IMR-90 (cell line): ENCODE data around the gene PDE4A.

DNA sequence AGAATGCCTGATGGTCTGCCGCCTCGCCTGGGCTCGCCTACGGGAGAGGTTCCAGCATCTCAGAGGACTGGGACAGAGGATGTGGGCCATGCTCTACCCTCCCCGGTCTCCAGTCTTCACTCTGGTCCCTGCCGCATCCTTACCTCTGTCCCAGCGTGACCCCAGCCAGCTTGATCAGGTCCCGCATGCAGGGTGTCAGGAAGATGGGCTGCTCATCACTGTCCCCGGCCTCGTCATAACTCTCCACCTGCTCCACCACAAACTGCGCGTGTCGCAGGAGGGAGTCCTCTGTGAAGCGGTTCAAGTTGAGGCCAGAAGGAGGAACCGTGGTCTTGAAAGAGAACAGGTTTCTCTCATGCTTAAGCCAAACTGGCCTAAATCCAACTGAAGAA lies 34.7 kb upstream of the EIF3G start:
- RRBS: no CpG with 5 or more reads among the region's 15 CpGs
CAGE:
- cytosol, long polyA plus RNA: no peak
- long polyA plus RNA: no peak
- nucleus, long polyA plus RNA: no peak

DNA sequence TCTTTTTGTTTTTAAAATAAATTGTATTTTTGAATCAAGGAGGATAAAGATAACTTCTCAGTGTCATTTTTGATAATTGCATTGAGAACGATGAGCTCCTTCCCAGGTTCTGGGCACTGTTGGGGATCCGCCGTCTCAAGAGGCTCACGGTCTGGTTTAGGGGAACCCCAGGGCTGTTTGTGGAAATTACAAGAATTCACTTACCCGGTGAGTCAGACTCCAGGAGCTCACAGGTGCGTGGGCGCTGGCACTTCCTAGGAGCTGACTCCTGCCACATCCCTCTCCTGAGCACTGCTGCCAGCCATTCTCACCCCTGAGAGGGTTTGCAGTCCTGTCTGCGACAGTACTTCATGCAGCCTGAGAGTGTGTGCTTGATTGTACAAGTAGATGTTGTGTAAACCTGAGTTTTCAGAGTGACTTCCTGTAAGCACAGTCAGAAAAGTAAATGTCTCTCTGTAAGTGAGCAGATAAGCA lies 8.0 kb downstream of the MRPL4 start:
- RRBS: no CpG with 5 or more reads among the region's 8 CpGs
CAGE:
- cytosol, long polyA plus RNA: no peak
- long polyA plus RNA: no peak
- nucleus, long polyA plus RNA: no peak

- RRBS: 94% methylated on average over 2 of the region's 34 CpGs
CAGE:
- cytosol, long polyA plus RNA: no peak
- long polyA plus RNA: no peak
- nucleus, long polyA plus RNA: no peak
These were observed 2.7 kb upstream of the ICAM4 start for GRCh38 chr19:10283757-10284682.

DNA sequence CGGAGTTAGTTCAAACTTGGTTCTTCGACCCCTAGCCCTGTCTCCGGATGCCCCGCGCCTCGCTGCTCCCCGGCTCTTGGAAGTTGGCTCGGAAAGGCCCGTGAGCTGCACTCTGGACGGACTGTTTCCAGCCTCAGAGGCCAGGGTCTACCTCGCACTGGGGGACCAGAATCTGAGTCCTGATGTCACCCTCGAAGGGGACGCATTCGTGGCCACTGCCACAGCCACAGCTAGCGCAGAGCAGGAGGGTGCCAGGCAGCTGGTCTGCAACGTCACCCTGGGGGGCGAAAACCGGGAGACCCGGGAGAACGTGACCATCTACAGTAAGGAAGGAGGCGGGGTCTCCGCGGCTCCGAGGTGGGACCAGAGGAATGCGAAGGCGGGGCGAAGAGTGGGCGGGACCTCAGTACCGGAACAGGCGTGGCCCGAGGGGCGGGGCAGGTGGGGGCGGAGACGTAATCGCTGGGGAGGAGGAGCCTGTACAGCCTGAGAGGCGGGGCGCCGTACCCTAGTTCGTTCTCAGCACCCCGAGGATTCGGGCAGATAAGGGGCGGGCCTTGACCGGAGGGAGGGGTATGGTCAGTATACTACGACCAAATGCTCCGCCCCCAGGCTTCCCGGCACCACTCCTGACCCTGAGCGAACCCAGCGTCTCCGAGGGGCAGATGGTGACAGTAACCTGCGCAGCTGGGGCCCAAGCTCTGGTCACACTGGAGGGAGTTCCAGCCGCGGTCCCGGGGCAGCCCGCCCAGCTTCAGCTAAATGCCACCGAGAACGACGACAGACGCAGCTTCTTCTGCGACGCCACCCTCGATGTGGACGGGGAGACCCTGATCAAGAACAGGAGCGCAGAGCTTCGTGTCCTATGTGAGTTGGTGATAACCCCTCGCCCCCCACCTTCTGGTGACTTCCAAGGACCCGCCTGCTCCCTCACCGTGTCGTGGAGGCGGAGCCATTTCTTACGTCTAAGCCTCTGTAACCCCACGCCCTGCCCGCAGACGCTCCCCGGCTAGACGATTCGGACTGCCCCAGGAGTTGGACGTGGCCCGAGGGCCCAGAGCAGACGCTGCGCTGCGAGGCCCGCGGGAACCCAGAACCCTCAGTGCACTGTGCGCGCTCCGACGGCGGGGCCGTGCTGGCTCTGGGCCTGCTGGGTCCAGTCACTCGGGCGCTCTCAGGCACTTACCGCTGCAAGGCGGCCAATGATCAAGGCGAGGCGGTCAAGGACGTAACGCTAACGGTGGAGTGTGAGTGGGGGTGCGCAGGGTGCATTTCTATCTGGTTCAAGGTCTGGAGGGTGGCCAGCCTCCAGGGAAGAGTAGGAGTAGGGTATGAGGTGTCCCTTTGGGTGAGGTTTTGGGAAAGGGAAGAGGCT lies 2.7 kb downstream of the ICAM5 start:
- RRBS: 8% methylated on average over 10 of the region's 99 CpGs
CAGE:
- cytosol, long polyA plus RNA: no peak
- long polyA plus RNA: no peak
- nucleus, long polyA plus RNA: no peak

GRCh38 chr19:10389567-10390286 lies 9.4 kb upstream of the TYK2 start:
- RRBS: no CpG with 5 or more reads among the region's 17 CpGs
CAGE:
- cytosol, long polyA plus RNA: no peak
- long polyA plus RNA: no peak
- nucleus, long polyA plus RNA: no peak

DNA sequence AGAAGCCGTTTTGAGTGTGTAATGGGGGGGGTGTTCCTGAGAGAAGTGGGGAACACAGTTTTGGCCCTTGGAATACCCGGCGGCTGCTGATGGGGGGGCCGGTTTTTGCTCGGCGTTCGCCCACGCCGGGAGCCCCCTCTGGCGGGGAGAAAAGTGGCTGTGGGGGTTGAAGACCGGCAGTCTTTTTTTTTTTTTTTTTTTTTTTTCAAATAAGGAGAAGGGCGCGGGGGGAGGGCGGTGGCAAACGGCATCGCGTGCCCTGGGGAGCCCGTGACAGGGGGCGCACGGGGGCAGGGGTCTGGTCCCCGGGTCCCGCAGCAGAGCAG lies 1.5 kb upstream of the PDE4A start:
- RRBS: 5% methylated on average over 3 of the region's 22 CpGs
CAGE:
- cytosol, long polyA plus RNA: no peak
- long polyA plus RNA: no peak
- nucleus, long polyA plus RNA: no peak

- RRBS: 2% methylated on average over 30 of the region's 52 CpGs
CAGE:
- cytosol, long polyA plus RNA: no peak
- long polyA plus RNA: no peak
- nucleus, long polyA plus RNA: no peak
These were observed at the start of gene PDE4A for GRCh38 chr19:10420424-10420822. Gene PDE4A, plus strand, starts transcription at chr19:10420538.

DNA sequence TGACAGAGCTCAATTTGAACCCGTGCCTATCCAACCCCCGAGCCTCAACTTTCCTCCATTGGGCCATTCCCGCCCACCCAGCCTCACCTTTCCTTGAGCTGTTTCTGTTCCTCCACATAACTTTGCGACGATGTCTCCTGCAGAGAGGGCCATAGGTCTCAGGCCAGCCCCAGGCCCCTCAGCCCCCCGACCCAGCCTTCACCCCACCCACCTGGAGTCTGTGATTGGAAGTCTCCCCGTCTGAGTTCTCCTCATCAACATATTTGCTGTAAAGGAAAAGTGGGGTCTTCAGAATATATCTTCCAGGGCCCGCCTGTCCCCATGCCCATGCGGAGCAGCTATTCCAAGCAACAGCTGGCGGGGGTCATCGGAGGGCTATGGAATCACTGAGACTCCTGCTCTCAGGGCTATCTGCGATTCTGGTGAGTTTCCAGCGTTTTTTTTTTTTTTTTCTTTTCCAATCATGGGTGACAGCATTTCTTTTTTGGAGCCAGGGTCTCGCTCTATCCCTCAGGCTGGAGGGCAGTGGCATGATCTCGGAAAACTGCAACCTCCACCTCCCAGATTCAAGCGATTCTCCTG lies 4.1 kb downstream of the KRI1 start:
- RRBS: no CpG with 5 or more reads among the region's 16 CpGs
CAGE:
- cytosol, long polyA plus RNA: no peak
- long polyA plus RNA: no peak
- nucleus, long polyA plus RNA: no peak

- RRBS: under 1% methylated on average over 20 of the region's 52 CpGs
CAGE:
- cytosol, long polyA plus RNA: no peak
- long polyA plus RNA: no peak
- nucleus, long polyA plus RNA: no peak
These were observed 519 bp upstream of the CDKN2D start for GRCh38 chr19:10569096-10569899.

- RRBS: no CpG with 5 or more reads among the region's 3 CpGs
CAGE:
- cytosol, long polyA plus RNA: no peak
- long polyA plus RNA: no peak
- nucleus, long polyA plus RNA: no peak
These were observed 24.3 kb downstream of the TMED1 start for GRCh38 chr19:10811731-10812019.

DNA sequence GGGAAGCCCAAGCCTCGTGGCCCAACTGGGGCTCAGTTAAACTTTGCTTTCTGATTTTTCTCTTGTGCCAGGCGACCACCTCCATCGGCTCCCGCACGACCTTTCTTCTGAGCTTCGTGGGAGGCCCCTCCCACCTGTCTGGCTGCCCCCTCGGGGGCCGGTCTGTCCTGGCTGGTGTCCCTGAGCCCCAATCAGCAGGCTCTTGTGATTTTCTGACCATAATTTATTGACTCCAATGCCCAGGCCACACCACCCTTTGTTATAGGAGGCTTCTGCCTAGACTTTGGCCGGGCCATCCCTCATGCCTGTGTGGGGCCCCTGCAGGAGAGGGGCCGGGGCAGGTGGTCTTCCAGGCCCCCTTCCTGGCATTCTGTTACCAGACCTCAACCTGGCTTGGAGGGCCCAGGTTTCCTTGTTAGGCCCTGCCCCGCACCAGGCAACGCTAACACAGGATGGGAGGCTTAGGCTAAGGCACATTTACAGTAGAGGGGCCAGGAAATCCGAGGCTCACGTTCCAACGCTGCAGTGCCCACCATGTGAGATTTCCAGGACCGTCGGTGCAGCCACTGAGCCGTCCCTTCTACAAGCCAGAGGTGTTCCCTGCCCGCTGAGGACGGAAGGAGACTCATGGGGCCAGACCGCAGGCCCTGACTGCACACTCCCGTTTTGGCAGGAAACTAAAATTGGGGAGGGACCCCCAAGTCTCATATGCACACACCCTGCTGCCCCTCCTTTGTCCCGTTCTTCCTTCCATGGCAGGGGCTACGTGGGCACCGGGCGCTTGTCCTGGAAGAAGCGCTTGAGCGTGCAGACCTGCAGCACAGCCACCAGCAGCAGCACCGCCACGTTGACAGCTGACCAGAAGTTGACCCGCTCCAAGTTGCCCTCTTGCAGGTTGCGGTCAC lies 3.5 kb downstream of the TMED1 start:
- RRBS: 91% methylated on average over 1 of the region's 32 CpGs
CAGE:
- cytosol, long polyA plus RNA: no peak
- long polyA plus RNA: no peak
- nucleus, long polyA plus RNA: no peak

GRCh38 chr19:10976143-10976416 lies 15.2 kb downstream of the SMARCA4 start:
- RRBS: no CpG with 5 or more reads among the region's 7 CpGs
CAGE:
- cytosol, long polyA plus RNA: no peak
- long polyA plus RNA: no peak
- nucleus, long polyA plus RNA: no peak

DNA sequence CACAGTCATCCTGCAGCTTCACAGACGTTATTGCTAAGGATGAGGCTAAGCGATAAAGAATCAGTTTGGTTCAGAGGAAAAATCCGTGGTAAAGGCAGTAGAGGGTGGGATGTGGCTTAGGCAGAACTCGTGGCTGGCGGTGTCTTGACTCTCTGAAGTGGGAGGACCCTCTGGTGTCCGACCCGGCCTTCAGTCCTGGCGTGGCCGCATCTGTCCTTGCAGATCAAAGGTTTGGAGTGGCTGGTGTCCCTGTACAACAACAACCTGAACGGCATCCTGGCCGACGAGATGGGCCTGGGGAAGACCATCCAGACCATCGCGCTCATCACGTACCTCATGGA lies 51.9 kb downstream of the SMARCA4 start:
- RRBS: no CpG with 5 or more reads among the region's 15 CpGs
CAGE:
- cytosol, long polyA plus RNA: no peak
- long polyA plus RNA: no peak
- nucleus, long polyA plus RNA: no peak

DNA sequence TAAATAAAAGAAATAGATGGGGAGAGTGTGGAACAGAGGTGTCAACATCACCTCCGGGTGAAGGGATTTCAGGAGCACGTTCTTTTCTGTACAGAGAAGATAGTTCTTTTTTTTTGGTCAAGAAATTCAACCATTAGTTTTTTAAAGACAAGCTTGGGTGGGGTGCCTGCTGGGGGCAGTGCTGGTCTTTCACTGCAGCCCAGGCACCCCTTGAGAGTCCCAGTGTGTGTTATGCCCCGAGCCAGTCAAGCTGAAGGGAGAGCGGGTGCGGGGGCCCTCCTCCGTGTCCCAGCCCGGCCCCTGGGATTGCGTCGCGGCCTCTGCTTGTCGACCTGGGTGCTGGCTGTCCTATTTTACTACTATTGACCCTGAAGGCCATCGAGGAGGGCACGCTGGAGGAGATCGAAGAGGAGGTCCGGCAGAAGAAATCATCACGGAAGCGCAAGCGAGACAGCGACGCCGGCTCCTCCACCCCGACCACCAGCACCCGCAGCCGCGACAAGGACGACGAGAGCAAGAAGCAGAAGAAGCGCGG lies 48.3 kb upstream of the LDLR start:
- RRBS: 96% methylated on average over 4 of the region's 29 CpGs
CAGE:
- cytosol, long polyA plus RNA: no peak
- long polyA plus RNA: no peak
- nucleus, long polyA plus RNA: no peak

DNA sequence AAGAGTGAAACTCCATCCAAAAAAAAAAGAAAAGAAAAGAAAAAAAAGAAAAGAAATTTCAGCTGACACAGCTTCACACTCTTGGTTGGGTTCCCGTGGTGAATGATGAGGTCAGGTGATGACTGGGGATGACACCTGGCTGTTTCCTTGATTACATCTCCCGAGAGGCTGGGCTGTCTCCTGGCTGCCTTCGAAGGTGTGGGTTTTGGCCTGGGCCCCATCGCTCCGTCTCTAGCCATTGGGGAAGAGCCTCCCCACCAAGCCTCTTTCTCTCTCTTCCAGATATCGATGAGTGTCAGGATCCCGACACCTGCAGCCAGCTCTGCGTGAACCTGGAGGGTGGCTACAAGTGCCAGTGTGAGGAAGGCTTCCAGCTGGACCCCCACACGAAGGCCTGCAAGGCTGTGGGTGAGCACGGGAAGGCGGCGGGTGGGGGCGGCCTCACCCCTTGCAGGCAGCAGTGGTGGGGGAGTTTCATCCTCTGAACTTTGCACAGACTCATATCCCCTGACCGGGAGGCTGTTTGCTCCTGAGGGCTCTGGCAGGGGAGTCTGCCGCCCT lies 22.0 kb downstream of the LDLR start:
- RRBS: no CpG with 5 or more reads among the region's 15 CpGs
CAGE:
- cytosol, long polyA plus RNA: no peak
- long polyA plus RNA: no peak
- nucleus, long polyA plus RNA: no peak

DNA sequence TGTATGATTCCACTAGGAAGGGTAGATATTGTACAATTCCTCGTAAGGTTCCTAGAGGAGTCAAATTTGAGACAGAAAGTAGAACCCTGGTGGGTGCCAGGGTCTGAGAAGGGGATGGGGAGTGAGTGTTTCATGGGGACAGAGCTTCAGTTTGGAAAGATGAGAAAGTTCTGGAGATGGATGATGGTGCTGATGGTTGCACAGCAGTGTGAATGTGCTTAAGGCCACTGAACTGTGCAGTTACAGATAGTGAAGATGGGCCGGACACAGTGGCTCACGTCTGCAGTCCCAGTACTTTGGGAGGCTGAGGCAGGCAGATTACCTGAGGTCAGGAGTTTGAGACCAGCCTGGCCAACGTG lies 957 bp downstream of the SPC24 start:
- RRBS: no CpG with 5 or more reads among the region's 4 CpGs
CAGE:
- cytosol, long polyA plus RNA: no peak
- long polyA plus RNA: no peak
- nucleus, long polyA plus RNA: no peak

GRCh38 chr19:11253382-11253626 lies 9.0 kb downstream of the DOCK6 start:
- RRBS: no CpG with 5 or more reads among the region's 4 CpGs
CAGE:
- cytosol, long polyA plus RNA: no peak
- long polyA plus RNA: no peak
- nucleus, long polyA plus RNA: no peak

DNA sequence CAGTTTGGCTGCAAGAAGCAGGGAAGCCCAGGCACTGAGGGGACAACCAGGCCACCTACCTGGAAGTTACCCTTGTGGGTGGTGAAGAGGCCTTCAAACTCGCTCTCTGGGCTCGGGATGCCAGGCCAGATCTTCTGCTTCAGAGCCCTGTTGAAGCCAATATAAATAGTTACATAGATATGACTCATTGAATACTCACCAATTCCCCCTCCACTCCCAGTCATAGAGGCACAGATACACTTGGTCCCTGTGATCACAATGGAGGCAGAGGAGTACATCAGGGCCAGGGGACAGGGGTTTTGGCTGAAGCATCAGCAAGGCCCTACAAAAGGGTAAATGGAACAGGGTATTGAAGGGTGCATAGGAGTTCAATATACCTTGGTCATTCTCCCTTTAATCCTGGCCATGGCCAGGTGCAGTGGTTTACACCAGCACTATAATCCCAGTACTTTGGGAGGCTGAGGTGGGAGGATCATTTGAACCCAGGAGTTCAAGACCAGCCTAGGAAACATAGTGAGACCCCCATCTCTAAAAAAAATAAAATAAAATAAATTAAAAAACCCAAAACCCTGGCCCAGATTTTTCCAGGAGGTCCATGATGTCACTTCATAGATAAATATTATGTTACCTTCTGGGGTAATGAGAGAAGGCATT lies 4.3 kb downstream of the SWSAP1 start:
- RRBS: no CpG with 5 or more reads among the region's 2 CpGs
CAGE:
- cytosol, long polyA plus RNA: no peak
- long polyA plus RNA: no peak
- nucleus, long polyA plus RNA: no peak

- RRBS: no CpG with 5 or more reads among the region's 10 CpGs
CAGE:
- cytosol, long polyA plus RNA: no peak
- long polyA plus RNA: no peak
- nucleus, long polyA plus RNA: no peak
These were observed 5.6 kb downstream of the PRKCSH start for GRCh38 chr19:11440960-11441472.

DNA sequence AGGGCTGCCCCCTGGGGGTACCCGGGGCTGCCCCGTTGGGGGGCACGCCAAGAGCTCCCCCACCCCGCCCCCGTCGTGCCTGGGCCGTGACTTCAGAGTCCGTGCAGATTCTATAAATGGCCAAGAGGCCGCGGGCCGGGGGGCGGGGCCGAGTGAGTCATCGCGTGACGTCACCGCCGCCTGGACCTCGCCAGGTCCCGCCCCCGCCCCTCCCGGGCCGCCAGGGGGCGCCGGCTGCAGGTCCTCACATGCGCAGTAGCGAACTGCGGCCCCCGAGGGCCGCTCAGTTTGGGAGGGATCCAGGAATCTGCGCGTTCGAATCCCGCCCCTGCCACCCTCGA lies 2.7 kb upstream of the CNN1 start:
- RRBS: under 1% methylated on average over 10 of the region's 35 CpGs
CAGE:
- cytosol, long polyA plus RNA: no peak
- long polyA plus RNA: no peak
- nucleus, long polyA plus RNA: no peak